Neural crest cell (in vitro differentiated cells): ENCODE measurements around the gene TCF20.

- PRO-cap: no peak
Measured at GRCh38 chr22:42173187-42173713, 42.6 kb upstream of the CYP2D6 start.

- PRO-cap: no peak
Measured at GRCh38 chr22:42270106-42271062, at the start of gene TCF20. TSS of gene TCF20 (minus strand) at chr22:42270653.

GRCh38 chr22:42273547-42274525 lies 3.4 kb upstream of the TCF20 start:
- PRO-cap: unidirectional peak, plus-strand start at chr22:42273955

DNA sequence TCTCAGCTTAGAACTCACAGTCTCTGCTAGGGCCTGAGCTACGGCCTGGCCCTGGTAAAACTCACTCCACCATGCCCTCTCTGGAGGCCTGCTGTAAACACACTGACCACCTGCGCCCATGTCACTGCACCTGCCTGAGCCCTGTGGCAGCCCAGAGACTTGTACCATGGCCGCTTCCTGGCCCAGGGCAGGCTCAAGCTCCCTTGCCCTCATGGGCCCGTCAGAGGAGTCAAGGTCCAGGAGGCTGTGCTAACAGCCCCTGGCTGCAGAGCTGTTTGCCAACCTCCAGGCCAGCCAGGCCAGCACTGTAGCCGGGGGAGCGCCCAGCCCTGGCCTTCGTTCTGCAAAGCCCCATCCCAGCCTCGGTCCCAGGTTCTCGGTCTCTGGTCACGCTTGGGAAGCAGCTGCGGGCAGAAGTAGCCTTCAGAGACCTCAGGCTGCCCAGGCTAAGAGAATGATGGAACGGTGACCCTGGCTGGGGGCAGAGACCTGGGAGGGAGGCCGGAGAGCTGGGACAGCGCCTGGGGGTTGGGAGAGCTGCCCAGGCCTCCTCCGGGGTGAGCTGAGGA lies 11.8 kb upstream of the TCF20 start:
- PRO-cap: no peak

GRCh38 chr22:42314855-42315088 lies 44.3 kb upstream of the TCF20 start:
- PRO-cap: no peak

GRCh38 chr22:42322370-42322588 lies 51.8 kb upstream of the TCF20 start:
- PRO-cap: no peak

- PRO-cap: no peak
Measured at GRCh38 chr22:42326695-42327221, 56.3 kb upstream of the TCF20 start.

- PRO-cap: no peak
Measured at GRCh38 chr22:42340538-42341790, 70.5 kb upstream of the TCF20 start.

DNA sequence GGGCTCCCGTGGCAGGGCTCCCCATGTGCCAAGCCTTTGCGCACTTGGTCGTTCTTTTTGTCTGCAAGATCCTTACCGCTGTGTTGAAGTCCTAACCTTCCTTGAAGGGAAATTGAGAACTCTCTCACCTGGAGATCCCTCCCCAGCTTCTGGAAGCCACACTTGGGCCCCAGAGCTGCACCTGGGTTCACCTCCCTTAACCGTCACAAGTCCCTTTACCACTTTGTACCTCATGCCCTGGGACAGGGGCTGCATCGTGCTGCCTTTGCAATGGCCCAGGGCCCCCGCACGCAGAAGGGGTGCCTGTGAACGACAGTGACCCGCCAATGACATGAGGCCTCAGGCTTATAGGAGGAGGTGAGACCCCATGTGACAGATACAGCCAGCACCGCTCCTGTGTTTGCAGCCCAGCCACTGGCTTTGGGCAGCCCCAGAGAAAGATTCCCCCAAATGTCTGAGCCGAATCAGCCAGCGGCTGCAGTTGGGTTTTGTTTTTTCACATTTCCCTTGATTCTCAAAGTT lies 77.7 kb upstream of the TCF20 start:
- PRO-cap: no peak

GRCh38 chr22:42396462-42397196 lies 35.6 kb downstream of the NFAM1 start:
- PRO-cap: no peak

DNA sequence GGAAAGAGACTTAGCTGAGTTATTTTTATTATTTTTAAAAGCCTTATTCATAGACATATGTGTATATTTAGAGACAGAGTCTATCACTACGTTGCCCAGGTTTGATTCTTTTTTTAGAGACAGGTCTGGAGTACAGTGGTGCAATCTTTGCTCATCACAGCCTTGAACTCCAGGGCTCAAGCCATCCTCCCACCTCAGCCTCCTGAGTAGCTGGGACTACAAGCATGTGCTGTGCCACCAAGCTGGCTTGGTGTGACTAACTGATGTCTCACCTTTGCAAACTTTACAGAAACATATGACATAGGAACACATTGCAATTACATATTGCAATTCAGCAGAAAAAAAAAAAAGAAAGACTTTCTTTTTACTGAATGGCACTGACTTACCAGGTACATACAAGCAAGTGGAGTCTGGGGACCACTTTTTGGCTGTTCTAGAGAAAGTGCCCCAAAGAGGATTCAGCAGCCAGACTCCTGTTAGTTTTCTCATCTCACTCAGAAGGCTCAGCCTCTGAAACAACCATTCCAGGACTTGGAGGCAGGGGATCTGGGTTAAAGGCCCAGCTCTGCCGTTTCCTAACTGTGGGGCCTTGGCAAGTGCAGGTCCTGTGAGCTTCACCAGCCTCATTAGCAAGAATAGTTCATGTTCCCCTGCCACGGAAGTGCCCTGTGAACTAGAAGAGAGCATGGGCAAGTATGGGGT lies 11.2 kb upstream of the NFAM1 start:
- PRO-cap: unidirectional peak, plus-strand start at position 522 of the sequence

- PRO-cap: bidirectional peak, plus-strand start at chr22:42582143, minus-strand start at chr22:42582038
Measured at GRCh38 chr22:42581836-42582571, 28.2 kb downstream of the SERHL2 start.

DNA sequence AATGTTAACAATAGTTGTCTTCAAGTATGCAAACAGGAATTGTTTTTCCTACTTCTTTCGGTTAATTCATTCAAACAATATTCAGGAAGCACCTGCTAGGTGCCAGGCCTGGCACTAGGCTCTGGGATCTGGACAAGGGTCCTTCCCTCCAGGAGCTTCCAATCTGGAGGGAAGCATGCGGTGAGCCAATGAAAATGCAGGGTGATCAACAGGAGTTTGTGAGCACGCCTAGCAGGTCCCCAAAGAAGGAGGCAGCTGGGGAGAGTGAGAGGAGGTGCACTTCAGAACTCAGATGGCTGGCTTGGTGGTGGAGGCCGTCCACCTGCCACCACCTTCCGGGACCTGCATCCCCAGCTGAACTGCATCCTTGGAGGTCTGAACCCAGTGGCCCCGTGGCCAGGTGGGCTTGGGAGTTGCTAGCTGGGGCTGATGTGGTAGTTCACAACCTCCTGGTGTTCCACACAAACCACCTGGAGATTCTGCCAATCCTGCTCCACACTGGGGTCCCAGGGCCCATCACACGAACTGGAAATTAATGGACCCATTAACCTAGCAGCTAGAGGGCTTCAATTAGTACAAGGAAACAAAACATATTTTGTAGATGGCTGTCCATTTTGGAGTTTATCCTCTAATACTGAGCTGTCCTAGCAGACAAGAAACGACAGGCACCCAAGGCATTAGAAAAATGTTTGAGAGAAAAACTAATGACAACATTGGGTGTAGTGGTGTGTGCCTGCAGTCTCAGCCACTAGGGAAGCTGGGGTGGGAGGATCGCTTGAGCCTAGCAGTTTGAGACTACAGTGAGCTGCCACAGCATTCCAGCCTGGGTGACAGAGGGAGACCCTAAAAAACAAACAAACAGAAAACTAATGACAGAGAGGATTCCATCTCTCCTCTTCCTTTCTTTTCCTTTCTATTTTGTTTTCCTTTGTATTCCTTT lies 1.8 kb downstream of the A4GALT start:
- PRO-cap: no peak

DNA sequence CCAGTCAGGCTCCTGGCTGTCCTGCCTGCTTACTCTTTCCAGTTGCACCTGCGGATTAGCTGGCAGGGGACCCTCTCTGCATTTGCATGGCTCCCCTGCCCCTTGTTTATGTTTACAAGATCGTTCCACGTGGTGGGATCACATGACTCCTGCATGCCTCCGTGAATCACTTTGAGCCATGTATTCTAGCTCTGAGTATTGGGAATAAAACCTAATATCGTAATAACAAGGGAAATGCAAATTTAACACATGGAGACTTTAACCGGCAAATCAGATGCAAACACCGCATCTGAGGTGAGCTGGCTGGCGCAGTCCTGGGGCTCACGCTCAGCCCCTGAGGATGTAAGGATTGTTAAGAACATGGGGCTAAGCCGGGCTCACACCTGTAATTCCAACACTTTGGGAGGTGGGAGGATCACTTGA lies 36.9 kb upstream of the A4GALT start:
- PRO-cap: no peak

GRCh38 chr22:42875939-42876529 lies 19.0 kb upstream of the ARFGAP3 start:
- PRO-cap: no peak

DNA sequence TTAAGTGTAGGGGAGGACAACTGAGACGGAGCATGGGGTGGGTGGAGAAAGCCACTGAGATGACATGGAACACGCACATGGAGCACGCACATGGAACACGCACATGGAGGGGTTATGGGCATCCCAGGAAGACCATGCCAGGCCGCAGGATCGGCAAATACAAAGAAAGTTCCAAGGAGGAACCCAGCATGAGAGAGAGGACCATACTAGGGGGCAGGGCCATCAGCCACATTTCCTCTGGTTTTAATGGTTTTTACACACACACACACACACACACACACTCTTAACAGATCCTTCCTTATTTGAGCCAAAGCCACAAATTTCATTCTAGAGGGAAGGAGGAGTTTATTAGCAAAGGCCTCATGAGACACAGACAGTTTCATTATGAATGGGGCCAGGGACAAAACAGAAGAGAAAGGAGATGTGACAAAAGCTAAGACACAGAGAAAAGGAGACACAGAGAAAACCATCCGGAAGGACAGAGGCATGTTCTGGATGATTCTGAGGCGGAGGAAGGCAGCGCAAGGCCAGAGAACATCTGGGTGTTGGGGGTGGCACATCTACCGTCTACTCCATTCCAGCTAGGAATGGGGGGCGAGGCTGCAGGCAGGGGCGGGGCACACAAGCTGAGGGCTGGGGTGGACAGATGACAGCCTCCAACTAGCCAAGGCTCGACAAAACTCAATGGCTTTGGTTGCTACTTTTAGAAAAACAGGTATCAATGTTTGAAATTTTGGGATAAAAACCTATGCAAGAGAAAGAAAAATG lies 32.2 kb upstream of the ARFGAP3 start:
- PRO-cap: no peak

DNA sequence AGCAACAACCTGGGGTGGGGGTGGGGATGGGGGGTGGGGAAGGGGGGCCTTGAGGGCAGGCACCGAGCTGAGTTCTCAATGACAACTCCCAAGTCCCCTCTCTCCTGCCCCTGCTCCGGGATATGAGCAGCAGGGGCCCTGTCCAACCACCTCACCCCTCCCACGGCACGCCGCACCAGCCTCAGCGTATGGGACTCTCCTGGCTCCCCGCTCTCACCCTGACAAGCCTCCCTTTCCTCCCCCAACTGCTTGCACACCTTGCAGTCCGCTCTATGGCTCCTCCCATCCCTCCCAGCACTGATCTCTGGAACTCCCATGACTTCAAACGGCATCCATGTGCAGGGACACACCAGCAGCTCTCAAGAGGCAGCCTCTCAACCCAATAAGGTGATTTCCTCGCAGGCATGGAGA lies 59.3 kb upstream of the ARFGAP3 start:
- PRO-cap: no peak

GRCh38 chr22:42990956-42991865 lies 23.7 kb downstream of the PACSIN2 start:
- PRO-cap: no peak

- PRO-cap: no peak
Measured at GRCh38 chr22:43013667-43014006, 1.3 kb downstream of the PACSIN2 start.

GRCh38 chr22:43042560-43042908 lies 27.6 kb upstream of the PACSIN2 start:
- PRO-cap: no peak